ENCODE data around the genes ATP6V0E2, RARRES2, GIMAP4 and GIMAP5.

DNA sequence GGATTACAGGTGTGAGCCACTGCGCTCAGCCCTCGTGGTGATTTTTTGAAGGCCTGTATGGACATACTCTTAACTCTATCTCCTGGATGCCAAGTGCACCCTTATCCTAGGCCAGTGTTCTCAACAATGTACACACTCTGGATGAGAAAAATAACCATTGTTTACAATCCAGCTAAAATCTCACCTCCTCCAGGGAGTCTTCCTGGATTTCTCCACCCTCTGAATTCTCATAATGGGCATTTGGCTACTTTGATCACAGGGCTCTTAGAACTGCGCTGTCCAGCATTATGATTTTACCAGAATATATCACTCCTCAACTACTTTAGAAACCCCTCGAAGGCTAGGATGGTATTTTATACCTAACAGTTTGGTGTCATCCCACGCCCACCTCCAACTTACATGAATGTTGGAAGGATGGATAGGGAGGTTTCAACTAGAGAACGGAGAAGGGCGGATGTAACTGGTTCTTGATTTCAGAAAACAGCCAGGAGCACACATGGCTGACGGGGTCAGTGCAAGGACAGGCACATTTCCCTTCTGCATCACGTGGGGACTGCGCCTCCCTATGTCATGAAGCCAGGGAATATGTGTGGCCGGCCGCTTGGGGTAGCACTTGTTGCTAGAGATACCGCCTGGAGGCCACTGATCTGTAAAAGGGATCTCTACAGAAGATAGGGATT, 1.3 kb upstream of the ATP6V0E2 start:
- RRBS, result no CpG with 5 or more reads among the region's 13 CpGs

DNA sequence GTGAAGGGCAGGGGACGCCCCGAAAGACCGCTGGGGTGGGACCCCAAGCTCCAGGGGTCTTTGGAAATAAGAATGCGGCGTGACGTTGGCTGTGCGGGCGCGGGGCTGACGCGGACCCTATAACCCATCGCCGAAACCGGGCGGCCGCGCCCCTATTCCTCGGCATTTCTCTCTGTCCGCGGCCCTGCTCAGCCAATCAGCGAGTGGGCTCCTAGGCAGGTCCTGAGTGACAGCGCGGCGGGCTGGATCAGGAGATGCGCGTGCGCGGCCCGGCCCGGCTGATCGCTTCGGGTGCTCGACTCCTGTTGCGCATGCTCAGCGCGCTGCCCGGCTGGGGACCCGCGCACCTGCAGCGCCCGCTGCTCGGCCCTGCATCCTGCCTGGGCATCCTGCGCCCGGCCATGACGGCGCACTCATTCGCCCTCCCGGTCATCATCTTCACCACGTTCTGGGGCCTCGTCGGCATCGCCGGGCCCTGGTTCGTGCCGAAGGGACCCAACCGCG, at the start of gene ATP6V0E2:
ATP6V0E2 (plus strand) TSS at position 305 of the 504 bp plus-strand sequence.
- RRBS, result 3% methylated on average over 20 of the region's 57 CpGs

GRCh38 chr7:150048702-150049797, 175.3 kb downstream of the ATP6V0E2 start:
- RRBS, result 20% methylated on average over 1 of the region's 76 CpGs

DNA sequence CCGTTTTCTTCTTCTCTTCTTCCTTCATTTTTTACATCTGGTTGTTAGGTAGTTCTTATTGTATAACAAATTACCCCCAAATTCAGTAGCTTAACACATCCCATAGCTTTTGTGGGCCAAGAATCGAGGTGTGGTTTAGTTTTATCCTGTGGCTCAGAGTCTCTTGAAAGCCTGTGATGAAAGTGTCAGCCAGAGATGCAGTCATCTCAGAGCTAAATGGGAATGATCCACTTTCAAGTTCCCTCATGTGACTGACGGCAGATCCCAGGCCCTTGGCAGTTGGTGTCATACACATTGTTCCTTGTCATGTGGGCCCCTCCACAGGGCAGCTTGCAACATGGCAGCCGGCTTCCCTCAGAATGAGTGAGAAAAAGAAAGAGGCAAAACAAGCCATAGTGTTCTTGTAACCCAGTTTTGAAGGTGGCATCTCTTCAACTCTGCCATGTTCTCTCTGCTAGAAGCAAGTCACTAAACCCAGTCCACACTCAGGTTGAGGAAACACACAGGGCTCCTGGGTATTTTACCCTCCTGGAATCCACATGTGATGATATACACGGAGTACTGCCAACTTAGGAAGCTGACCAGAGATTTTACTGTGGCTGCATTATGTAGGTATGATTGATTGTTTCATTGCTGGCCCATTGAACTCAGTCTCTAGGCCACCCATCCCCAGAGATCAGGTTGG, 153.1 kb upstream of the LRRC61 start:
- RRBS, result no CpG with 5 or more reads among the region's 5 CpGs

- RRBS, result 8% methylated on average over 3 of the region's 46 CpGs
These were observed 103.3 kb upstream of the LRRC61 start for GRCh38 chr7:150219784-150220414.

DNA sequence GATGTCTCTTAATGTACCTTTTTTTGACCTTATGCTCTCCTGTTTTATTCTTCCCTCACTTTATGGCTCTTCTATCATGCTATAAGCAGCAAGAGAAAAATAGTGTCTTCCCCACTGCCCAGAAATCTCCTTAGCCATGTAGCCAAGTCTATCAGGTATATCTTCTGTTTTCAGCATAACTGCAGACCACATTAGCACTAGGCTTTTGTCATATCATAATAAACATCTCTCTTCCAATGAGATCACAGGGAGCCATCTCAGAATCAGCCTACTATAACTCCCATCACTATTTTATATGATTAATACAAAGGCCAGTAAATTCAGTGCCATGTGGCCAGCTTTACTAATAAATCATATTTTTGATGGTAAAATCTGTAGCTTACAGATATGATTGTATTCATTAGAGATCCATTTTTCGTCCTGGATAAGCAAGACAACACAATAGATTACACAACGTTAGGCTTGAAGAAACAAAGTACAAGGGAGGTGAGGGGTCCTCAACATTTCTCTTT, 88.3 kb upstream of the LRRC61 start:
- RRBS, result no CpG with 5 or more reads among the region's 2 CpGs

DNA sequence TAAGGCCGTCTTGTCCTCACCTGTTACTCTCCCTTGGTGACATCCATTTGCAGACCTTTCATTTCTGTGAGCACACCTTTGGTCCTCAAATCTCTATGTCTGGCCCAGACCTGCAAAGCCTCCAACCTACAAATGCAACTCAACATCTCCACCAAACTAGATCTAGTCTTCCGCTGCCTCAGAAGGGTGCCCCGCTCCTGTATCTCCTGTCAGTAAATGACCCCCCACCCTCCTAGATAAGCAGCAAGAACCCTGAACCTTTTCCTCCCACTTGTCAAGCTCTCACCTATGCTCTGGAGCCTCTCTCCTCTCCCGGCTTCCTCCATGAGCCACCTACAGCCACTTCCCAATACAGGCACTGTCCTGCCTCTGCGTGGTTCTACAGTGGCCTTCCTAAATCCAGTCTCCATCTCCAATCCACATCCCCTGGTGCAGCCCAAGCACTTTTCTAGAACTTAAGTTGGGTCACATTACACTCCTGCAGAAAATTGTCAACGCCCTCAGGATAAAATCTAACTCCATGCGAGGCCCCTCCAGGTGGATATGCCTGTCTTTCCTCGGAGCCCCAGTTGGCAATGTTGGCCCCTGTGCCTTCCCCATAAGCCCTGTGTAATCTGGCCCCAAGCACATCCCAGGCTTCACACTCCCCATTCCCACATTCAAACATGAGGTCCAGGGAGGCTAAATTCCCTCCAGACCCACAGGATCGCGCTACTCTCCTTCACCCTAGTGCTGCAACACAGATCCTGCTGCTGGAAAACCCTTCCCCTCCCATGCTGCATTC, 45.5 kb upstream of the LRRC61 start:
- RRBS, result no CpG with 5 or more reads among the region's 10 CpGs

- RRBS, result 85% methylated on average over 7 of the region's 39 CpGs
These were observed 4.0 kb downstream of the RARRES2 start for GRCh38 chr7:150337035-150338292.

DNA sequence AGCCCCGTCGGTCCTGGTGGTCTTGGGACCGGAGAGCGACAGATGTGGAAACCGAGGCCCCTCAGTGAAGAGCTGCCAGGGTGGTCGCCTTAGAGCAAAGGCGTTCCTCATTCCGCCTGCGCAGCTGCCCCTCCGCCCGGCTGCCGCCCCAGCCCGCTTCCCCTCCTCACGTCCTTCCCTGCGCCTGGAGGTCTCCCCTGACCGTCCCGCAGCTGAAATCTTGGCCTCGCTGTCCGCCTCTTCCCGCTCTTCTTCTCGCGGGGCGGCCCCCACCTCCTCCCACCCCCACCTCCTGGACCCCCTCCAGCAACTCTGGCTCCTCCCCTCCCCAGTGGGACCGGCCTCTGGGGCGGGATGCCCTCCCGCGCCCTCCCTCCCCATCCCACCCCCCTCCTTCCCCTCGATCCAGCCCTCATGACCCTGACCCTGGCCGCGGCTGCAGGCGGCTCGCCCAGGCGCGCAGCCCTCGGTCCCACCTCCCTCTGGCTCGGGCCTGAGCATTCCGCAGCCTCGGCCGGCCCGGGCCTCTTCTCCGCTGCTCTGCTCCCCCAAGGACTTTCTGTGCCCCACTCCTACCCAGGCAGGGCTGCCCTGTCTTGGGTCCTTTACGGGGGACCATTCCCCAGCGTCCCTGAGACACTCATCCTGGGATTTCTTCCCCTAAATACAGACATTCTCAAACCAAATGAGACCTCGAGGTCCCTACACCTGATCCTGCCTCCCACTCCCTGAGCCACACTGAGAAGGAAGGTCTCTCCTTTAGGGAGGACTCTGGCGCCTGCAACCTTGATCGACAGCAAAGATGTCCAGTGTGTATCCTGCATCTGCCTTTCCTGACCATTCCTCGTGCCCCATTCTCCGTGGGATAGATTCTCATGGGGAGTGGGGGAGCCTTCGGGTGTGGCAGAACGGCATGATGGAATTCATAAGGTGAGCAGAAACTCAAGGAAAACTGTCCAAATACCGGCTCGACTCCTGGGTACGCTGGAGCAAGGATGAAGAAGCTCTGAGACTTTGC, at the start of gene RARRES2:
RARRES2 (minus strand) TSS at position 222 of the 1,018 bp plus-strand sequence.
- RRBS, result 4% methylated on average over 7 of the region's 53 CpGs

GRCh38 chr7:150421044-150421400, 15.5 kb downstream of the ENSG00000284691 start:
- RRBS, result no CpG with 5 or more reads among the region's 17 CpGs

DNA sequence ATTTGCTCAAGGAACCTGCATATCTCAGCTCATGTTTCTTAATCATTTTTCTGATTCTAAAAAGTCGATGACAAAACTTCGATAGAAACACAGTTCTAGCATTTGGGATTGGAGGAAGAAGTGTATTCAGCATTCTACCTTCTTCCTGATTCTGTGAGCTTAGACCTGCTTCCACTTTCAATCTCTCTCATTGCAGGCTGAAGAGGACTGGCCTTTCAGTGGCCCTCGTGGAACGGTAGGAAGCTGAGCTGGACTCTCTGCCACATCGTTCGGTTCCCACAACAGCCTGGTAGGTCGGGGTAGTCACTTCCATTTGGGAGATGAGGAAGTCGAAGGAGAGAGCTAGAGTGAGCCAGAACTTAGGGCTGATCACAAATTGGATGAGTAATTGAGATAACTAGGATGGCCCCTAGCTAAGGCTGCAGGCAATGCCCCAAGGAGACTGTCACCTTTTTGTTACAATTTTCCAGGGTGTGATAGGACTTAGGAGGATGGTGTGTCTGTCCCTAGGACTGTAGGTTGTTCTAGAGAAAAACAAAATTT, 16.8 kb upstream of the GIMAP8 start:
- RRBS, result no CpG with 5 or more reads among the region's 8 CpGs

DNA sequence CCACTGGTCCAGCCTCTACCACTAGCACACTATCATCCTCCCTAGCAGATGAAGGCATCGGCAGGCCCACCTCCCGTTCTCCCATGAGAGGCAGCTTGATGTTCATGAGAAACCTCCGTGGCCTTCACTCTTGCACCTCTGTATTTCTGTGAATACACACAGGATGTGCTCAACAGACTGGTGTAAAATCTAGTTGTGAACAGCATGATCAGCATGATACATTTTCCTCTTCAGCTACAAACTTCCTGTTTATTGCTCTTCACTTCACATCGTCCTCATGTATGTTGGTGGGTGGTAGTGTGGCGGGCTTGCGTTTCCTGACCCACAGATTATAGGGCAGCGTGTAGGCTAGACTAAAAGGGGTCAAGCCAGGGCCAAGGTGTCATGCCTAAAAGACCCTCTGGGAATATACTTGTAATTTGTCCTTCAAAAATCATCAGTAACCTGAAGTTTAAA, 31.1 kb downstream of the GIMAP8 start:
- RRBS, result no CpG with 5 or more reads among the region's 7 CpGs

DNA sequence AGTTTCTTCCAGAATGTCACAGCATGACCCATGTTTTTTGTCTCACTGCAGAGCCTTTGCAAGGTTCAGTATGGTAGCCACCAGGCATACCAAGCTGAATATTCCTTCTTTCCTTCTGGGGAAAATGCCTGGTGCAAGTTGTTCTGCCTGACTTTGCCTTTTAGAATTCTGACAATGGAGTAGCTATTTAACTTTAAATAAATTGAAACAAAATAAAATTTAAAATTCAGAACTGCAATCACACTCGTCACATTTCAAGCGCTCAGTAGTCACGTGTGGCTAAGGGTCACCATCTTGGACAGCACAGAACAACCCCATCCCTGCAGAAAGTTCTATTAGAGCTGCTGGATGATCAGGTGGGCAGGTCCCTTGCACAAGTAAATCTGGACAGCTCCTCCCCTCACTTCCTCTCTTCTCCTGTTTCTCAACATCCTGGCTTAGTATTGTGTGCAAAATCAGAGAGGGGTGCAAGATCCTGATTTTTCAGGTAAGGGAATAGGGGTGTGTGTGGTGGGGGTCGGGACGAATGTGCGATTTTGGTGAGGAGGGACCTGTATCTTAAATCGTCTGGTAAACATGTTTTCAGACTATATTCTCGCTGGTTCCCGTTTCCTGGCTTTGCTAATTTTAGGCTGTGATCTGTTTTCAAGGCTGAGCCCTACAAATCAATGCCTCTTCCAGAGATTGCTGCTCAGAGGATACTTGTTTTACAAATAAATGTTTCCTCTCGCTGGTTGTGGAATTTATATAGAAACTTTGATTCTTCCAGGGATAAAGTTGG, at the start of gene GIMAP4:
GIMAP4 (plus strand) TSS at position 440 of the 781 bp plus-strand sequence.
- RRBS, result no CpG with 5 or more reads among the region's 10 CpGs

DNA sequence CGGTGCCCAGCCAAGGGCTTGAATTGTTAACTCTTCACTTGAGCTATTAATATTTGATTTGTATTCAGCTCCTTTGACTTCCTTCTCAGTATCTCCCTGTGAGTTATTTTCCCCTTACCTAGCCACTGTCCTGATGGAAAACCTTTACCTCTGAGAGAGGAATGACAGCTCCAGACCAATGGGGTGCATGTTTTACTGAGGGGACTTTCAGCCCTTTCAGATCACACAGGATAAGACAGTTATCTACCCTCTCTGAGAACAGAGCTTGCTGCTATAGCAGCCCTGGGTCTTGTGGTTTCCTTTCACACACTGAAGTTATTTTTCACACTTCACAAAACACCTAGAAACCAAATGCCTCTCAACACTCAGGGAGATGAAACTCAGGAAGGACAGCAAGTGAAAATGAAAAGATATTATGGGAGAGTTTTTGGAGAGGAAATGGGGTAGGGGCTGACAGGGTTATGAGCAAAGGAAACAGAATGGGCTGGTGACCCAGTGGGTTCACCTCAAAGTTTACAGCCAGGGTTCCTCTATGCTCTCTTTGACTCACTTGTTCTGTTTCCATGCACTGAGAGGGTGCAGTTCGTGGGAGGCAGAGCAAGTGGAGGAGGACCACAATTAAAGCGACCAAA, 17.1 kb upstream of the GIMAP2 start:
- RRBS, result no CpG with 5 or more reads among the region's 3 CpGs

- RRBS, result no CpG with 5 or more reads among the region's 14 CpGs
These were observed 5.6 kb downstream of the GIMAP1 start for GRCh38 chr7:150721923-150722420.

DNA sequence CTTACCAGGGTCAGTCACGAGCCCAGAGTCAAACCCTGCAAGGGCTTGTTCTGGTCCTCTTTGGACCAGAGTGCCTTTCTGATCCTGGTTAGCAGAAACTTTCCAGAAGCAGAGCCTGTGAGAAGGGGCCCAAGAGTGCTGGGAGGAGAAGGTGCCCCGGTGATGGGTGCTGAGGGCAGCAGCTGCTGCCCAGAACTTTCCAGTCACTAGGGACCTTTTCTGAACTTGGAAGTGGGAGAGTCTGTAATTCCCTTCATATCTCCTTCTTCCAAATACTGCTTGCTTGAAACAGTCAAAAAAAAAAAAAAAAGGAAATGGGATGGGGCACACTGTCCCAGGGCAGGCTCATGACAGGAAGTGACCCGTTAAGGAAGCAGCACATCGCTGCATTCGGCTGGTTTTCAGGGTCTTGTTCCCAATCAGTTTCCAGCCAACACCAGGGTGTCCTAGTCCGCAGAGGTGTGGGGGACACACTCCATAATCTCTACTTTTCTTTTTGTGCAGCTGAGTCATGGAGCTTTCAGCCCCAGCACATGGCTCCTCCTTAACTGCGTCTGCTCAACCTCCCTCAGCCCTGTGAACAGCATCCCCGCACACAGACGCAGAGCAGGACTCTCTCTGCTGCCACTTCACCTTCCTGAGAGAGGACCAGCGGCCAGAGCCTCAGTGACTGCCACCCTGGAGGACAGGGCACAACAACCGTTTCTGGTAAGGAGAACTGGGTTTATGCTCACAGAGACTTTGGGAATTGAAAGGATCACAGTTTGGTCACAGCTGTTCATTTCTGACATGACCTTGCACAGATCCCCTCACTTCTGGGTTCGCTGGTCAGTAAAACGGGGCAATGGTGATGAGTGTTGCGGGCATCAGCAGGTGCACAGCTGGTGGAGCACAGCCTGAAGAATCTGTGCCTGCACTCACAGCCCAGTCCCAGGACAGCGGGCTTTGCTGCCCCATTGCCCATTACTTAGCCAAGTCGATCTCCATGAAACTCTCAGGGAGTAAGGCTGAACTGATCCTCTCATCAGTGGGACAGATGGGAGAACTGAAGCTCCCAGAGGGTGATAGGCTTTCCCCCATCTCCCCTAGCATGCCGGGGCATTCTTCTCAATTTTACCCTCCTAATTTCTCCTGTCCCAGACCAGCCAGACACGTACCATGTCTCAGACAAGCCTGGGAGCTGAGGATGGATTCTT, at the start of gene GIMAP5:
GIMAP5 (plus strand) TSS at position 418 of the 1,196 bp plus-strand sequence.
- RRBS, result no CpG with 5 or more reads among the region's 18 CpGs

GRCh38 chr7:150738197-150739355, 1.4 kb downstream of the GIMAP5 start:
- RRBS, result no CpG with 5 or more reads among the region's 9 CpGs

DNA sequence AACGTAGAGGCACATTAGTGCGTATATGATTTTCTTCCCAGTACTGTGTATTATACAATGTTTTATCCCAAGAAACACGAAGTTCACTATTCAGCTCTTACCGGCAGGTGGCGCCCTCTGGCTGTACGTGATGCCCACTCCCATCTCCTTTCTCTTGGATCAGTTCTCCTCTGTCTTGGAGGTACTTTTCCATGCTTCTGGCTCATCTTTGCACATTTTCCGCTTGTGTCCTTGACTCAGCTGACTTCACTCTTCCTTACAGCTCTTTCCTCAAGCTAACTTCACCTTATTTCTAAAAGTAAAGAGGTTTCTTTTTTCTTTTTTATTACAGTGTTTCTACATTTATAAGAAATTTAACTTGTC, 21.4 kb downstream of the TMEM176B start:
- RRBS, result no CpG with 5 or more reads among the region's 7 CpGs

DNA sequence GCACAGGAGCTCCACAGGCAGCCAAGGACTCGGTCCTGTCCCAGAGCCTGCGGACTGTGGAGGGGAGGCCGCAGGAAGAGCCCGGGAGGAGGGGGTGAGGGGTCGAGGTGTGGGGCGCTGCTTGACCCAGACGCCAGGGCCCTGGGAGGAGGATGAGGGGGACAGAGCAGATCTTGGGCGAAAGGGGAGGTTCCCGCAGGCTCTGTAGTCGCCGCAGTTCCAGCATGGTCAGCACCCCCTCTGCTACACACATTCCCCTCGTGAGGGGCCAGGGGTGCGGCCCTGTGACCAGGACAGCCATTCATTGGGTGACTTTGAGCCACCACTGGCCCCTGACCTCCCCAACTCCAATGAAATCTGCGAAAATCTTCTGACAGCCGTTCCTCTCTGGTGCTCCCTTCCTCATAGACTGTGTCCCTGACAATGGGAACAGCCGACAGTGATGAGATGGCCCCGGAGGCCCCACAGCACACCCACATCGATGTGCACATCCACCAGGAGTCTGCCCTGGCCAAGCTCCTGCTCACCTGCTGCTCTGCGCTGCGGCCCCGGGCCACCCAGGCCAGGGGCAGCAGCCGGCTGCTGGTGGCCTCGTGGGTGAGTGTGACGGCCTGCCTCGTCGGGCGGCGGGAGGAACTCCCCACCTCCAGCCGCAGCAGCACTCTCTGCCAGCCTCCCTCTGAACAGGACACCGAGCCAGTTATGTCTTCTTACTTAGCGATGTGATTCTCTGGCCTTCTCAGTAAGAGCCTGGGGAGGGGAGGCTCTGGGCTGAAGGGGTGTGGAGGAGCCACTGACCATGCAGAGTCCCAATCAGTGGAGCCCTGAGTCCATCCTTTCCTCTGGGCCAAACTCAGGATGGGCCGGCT, 793 bp downstream of the TMEM176A start:
- RRBS, result 23% methylated on average over 8 of the region's 32 CpGs

DNA sequence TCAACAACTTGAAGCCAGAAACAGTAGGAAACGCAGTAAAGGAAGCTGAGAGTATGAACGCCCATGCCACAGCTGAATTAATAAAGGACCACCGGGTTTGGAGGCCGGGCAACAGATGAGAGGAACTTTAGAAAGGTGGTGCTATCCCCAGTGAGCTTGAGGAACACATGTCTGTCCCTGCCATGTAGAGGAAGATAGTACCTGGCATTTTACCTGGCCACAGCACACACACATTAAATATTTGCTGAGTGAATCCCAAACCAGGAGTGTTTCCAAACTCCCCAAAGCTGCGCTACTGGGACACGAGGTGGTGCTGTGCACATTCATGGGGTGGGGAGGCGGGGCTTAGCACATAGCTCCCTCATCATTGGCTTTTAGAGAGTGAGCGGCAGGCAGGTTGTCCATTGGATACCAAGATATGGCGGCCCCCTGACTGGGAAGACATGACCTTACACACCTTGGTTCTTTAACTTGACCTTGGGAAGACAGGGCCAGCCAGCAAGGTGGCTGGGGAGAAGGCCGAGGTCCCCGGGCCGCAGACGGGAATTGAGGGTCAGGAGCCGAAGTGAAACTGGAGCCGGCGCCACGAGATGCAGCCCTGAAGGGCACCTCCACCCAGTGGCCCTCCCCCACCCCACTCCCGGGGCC, 23.8 kb downstream of the TMEM176A start:
- RRBS, result 82% methylated on average over 8 of the region's 18 CpGs

Data from HGPS cell (cell line).